SK-N-MC (cell line): ENCODE measurements around a stretch of chr22.

GRCh38 chr22:35649293-35649504 is 953 bp downstream of the APOL6 start:
- RRBS, result no CpG with 5 or more reads among the region's 3 CpGs

- RRBS, result no CpG with 5 or more reads among the region's 12 CpGs
Measured at GRCh38 chr22:35838352-35838894, 120.8 kb downstream of the APOL5 start.

DNA sequence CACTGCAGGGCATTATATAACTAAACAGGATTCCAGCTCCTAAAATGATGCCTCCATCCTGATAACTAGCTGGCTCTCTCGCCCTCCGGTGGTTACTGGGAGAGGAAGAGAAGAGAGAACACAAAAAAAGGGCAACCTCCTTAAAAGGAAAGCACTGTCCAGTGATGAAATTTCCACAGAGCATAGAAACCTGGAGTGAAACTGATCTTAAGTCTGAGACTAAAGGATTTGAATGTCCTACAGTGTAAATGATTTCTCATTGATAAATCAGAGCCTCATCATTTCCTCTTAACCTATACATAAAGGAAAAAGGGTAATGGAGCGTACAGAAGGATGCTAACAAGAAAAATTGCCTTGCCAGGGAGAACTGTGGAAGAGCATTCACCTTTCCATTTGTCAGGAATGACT is 121.3 kb downstream of the APOL5 start:
- RRBS, result no CpG with 5 or more reads among the region's 3 CpGs

DNA sequence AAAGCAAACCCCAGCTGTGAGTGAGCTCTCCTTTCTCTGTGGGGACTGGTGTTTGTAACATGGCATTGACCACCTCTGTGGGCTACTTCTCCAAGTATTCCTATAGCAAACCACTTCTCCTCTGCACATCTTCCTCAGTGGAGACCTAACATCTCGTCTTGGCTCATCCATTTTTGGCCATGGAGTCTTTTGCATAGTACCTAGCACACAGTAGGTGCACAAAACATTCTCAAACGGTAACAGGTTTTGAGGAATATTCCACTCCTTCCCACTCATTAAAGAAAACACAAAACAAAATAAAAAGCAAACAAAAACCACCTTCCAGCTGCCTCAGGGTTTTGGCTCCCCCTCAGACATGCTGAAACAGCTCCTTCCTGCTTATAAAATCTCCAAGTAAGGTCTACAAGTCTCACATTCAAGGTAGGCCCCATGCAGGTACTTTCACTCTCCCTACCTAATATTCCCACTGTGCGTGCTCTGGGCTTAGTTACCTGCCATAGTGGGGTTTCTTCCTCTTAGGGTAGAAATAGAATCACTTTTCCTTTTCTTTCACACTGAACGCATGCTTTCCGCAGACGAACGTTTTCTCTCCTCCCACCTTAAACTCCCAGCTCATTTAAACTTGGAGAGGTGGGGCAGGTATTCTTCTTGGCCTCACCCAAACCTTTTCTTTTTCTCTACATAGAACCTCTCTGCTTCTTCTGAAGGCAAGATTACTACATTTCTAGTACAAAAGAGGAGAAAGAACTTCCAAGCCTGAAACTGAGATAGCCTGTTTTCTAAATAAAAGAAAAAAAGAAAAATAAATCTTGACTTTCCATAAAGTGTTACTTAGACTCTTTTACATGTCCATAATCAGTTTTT is 132.3 kb downstream of the RBFOX2 start:
- RRBS, result no CpG with 5 or more reads among the region's 7 CpGs

GRCh38 chr22:36159071-36159559 is 1.4 kb downstream of the APOL3 start:
- RRBS, result no CpG with 5 or more reads among the region's 5 CpGs

- RRBS, result no CpG with 5 or more reads among the region's 5 CpGs
Measured at GRCh38 chr22:36253772-36254526, 1.0 kb downstream of the APOL1 start.

DNA sequence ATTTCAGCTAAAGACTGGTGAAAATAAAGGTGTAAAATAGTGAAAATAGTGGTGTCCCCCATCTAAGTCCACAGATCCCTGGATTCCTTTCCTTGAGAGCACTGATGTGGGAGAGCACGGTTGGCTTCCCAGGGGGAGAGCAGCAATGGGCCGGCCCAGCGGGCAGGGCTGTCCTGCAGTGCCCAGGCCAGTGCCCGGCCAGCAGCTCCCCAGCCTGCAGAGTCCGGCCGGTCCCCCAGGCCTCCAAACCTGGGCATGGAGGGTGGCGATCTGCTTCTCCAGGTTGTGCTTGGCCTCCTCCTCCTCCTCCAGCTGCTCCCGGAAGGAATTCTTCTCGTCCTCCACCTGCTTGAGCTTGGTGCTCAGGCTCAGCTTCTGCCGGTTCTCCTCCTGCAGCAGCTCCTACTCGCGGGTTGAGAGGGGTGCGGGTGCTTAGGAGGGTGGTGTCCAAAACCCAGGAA is 40.2 kb downstream of the APOL1 start:
- RRBS, result 87% methylated on average over 7 of the region's 13 CpGs

DNA sequence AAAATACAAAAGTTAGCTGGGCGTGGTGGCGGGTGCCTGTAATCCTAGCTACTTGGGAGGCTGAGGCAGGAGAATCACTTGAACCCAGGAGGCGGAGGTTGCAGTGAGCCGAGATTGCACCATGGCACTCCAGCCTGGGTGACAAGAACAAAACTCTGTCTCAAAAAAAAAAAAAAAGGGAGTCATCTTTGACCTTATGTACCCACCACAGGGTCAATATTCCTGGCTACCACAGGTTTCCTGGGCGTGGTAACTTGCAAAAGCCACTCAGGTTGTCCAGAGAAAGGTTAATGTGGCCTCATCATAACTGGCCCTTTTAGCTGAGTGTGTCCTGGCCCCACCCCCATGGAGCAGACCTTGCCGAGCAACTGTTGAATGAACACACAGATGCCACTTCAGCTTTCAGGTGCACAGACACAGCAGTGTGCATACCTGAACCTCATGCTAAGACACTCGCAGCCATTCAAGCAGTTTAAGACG is 54.8 kb downstream of the APOL1 start:
- RRBS, result no CpG with 5 or more reads among the region's 8 CpGs

GRCh38 chr22:36326525-36327483 is 61.0 kb downstream of the MYH9 start:
- RRBS, result no CpG with 5 or more reads among the region's 18 CpGs

DNA sequence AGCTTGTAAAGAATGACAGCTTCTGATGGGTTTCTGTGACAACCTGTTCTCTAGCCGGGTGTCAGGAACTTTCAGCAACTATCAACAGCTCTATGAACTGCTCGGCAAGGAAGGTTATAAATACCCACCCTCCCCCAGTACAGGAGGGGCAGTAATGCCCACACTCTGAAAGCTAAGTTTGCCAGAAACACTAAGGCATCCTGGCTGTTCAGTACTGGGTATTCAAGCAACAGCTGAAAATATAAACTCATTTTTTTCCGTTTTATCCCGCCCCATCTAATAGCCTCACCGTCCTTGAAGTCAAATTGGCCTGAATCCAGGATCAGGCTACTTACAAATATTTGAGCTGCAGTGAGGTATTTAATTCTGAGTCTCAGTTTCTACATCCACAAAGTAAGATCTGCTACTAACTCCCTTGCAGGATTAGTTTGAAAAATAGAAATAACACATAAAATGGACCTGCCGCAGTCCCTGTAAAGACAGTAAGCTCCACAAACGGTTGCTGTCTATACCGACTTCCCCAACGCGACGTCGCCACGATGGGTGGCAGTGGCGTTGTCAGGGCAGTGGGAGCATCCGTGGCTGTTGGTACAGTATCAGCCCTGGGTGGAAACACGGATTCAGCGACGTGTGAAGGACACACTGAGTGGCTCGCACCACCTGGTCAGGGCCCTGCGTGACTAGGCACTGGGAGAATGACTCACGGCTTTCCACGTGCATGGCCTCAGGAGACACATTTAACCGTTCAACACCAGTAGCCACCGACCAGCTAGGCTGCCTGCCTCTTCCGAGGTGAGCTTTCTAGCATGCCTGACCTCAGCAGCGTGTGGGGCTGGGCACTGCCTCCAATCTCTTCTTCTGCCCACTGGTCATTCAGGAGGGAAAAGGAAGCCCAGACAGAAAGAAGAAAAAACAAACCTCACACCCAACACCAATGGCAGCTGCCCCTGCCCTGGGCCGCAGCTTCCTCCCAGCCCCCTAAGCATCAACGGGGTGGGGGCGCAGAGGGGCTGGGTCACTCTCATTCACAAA is 59.3 kb downstream of the MYH9 start:
- RRBS, result no CpG with 5 or more reads among the region's 29 CpGs

- RRBS, result no CpG with 5 or more reads among the region's 4 CpGs
Measured at GRCh38 chr22:36333658-36334004, 54.1 kb downstream of the MYH9 start.

DNA sequence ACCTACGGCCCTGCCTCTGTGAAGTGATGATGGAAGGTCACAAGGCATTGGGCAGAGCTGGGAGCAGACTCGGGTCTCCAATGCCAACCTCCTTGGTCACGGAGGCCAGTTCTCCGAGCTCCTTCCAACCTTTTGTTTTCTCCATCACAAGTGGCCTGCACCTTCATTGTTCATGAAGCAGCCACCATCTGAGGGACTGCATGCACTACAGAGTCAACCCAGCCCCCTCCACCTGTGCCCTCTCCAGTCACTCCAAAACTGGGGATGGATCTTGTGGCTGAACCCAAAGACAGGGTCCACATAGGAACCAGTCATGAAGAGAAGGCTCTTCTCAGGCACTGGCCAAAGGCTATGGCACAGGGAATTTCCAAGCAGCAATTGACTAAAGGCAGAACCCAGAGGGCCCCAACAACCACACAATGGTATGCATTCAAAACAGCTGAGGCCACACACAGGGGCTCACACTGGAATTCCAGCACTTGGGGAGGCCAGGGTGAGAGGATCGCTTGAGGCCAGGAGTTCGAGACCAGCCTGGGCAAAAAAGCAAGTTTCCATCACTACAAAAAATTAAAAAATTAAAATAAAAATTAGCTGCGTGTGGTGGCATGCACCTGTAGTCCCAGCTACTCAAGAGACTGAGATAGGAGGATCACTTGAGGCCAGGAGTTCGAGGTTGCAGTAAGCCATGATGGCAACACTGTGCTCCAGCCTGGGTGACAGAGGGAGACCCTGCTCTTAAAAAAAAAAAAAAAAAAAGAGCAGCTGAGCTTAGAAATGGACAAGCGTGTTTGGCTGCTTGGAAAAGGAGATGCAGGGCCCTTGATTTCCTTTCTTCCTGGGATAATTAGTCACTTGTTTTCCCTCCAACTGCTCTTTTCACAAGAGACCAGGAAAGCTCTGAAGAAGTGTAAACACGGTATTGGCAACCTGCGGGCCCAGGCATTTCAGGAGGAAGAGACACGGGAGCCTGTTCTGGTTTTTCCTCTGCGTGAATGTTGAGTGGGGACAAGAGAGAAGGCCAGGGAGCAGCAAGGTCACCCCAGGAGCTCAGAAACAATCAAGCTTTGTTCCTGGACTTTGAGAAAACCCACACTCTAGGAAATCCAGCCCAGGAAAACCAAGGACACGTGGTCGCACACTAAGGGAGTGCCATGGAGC is 44.6 kb downstream of the MYH9 start:
- RRBS, result no CpG with 5 or more reads among the region's 15 CpGs

- RRBS, result no CpG with 5 or more reads among the region's 2 CpGs
Measured at GRCh38 chr22:36359239-36359530, 28.6 kb downstream of the MYH9 start.

DNA sequence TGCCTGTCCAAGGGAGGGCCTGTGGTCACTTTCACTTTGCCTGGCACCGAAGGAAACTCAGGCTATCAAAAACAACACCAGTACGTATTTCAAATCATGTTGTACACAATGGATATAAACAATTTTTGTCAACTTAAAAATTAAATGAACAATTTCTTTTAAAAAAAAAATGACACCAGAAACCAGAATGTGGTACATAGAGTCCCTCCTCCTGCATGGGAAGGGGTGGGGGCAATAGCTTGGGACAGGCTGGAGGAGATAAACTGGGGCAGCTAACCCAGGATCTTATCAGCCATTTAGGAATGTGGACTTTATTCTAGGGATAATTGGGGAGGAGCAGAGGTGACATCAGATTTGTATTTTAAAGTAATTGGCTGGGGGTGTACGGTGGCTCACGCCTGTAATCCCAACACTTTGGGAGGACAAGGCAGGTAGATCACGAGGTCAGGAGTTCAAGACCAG is 26.3 kb downstream of the MYH9 start:
- RRBS, result no CpG with 5 or more reads among the region's 5 CpGs

DNA sequence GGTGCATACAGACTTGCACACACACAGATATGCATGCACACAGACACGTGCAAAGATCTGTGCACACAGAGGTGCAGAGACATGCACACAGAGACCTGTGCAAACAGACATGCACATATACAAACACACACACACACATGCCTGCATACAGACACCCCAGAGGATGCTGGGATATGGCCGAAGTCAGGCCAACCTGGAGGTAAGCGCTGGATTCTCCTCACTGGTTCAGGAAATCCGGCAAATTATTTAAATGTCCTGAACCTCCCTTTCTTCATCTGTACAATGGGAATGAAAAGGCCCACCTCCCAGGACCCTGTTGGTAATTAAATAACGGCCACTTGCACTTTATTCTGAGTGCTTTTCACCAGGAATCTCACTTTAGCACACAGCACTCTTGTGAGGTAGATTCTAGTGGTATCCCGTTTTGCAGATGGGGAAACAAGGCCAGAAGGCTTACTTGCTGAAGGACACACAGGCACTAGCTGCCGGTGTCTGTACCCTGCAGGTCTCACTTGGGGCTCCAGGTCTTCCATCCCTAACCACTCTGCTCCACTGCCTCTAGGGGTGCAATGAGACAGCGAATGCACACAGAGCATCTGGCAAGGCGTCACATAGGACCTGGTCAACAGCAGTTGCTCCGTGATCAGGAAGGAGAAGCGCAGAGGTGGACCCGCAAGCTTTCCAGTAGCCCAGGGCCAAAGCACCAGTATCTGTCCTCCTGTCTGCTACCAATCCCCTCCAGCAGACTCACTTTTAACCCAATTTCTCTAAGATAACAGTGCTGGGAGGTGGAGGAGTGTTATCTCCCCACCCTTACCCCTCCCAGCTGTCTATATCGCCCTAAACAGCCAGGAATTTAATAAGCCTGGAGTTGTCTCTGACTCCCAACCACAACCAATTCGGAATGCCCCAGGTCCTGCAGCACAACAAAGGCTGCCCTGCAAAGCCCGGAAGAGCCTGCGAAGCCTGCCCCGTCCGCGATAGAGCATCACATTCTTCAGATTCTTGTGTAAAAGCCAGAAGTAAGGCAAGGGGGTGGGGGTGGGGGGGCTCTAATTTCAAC is 19.6 kb downstream of the MYH9 start:
- RRBS, result no CpG with 5 or more reads among the region's 19 CpGs

DNA sequence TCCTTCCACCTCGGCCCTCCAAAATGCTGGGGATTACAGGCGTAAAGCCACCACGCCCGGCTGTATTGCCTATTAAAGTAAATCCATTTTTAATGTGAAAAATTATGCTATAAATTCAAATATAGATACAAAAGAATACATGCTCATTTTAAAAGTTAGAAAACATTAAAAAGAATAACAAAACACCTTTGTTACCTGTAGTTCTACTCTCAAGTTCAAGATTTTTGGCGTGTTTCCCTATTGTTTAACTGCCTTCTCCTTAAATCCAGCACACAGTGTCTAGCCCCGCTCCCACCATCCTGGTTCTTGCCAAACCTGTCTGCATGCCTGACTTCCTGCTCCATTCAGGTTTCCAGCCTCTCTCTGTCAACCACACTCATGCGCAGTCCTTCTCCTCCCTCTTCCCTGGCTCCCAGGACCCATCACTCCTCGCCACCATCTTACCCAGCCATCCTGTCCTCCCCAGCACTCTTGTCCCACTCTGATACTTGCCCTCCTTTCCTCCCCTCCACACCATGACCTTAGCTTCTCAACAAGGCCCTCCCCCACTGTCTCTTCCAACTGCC is 7.2 kb upstream of the MYH9 start:
- RRBS, result no CpG with 5 or more reads among the region's 8 CpGs

GRCh38 chr22:36396085-36396545 is 8.3 kb upstream of the MYH9 start:
- RRBS, result no CpG with 5 or more reads among the region's 2 CpGs

GRCh38 chr22:36411509-36412123 is 23.8 kb upstream of the MYH9 start:
- RRBS, result no CpG with 5 or more reads among the region's 5 CpGs

- RRBS, result no CpG with 5 or more reads among the region's 19 CpGs
Measured at GRCh38 chr22:36419926-36420821, 32.4 kb upstream of the MYH9 start.